Amniotic epithelial cell (primary cell): ENCODE data around the gene UTRN.

DNA sequence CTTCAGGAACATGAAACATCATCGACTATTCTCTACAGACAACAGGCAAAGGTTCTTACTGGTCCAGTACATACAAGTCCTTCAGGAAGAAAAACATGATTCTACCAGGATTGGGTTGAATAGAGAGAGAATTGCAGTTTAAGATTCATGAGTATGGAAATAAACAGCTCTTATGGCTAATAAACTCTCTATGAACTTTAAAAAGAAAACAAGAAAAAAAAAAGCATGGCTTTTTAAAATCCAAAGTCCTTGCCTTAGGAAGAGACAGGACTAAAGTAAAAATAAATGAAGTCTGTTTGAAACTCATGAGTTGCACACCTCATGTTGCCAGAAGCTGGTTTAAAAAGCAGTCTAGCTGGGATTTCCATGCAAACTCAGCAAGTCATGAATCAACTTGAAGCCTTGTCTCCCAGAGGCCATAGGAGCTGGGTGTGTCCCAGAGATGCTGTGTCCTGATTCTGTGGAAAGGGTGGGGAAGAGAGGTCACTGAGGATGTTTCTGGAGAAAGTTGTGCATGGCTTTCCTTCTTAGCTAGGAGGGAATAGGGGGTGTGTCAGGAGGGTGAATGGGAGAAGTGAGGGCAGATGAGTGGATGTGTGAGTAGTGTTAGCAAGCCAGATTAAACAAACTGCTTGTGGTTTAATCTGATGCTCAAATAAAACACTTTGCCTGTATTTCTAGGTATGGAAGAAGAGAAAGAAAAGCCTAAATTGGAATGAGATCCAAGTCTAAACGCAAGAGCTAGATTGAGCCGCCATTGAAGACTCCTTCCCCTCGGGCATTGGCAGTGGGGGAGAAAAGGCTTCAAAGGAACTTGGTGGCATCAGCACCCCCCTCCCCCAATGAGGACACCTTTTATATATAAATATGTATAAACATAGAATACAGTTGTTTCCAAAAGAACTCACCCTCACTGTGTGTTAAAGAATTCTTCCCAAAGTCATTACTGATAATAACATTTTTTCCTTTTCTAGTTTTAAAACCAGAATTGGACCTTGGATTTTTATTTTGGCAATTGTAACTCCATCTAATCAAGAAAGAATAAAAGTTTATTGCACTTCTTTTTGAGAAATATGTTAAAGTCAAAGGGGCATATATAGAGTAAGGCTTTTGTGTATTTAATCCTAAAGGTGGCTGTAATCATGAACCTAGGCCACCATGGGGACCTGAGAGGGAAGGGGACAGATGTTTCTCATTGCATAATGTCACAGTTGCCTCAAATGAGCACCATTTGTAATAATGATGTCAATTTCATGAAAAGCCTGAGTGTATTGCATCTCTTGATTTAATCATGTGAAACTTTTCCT, 111.1 kb downstream of the ADAT2 start:
- RRBS, result no CpG with 5 or more reads among the region's 4 CpGs

- RRBS, result no CpG with 5 or more reads among the region's 3 CpGs
Observed at GRCh38 chr6:143456577-143456900, 5.9 kb downstream of the PEX3 start.

- RRBS, result no CpG with 5 or more reads among the region's 9 CpGs
Observed at GRCh38 chr6:143566958-143567405, 55.5 kb upstream of the FUCA2 start.

- RRBS, result no CpG with 5 or more reads among the region's 6 CpGs
Observed at GRCh38 chr6:143568896-143569585, 57.5 kb upstream of the FUCA2 start.

GRCh38 chr6:143642504-143642864, 35.3 kb upstream of the PHACTR2 start:
- RRBS, result no CpG with 5 or more reads among the region's 2 CpGs

GRCh38 chr6:143856956-143858115, 6.9 kb upstream of the ZC2HC1B start:
- RRBS, result no CpG with 5 or more reads among the region's 13 CpGs

DNA sequence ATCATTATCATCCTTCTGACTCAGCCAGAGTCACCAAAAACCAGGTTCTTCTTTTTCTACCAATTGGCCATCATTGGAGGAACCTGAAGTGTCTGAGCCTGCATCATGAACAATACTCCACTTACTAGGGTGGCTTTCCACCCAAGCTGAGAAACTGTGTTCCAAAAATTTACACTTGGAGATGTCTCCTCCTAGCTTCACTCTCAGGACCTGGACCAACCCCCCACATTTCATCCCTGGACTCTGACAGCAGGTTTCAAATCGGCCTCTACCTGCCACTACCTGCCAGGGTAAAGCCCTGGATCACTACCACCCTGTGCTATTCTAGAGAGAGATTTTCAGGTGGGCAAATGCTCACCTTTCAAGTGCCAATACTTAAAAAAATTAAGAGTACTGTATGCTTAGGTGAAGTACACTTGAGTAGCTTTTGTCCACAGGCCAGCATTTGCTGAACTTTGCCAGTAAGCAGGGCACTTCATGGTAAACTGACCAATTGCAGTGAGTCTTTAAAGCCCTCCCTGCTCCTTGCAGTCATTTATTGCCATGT, 58.7 kb downstream of the PLAGL1 start:
- RRBS, result no CpG with 5 or more reads among the region's 1 CpG

DNA sequence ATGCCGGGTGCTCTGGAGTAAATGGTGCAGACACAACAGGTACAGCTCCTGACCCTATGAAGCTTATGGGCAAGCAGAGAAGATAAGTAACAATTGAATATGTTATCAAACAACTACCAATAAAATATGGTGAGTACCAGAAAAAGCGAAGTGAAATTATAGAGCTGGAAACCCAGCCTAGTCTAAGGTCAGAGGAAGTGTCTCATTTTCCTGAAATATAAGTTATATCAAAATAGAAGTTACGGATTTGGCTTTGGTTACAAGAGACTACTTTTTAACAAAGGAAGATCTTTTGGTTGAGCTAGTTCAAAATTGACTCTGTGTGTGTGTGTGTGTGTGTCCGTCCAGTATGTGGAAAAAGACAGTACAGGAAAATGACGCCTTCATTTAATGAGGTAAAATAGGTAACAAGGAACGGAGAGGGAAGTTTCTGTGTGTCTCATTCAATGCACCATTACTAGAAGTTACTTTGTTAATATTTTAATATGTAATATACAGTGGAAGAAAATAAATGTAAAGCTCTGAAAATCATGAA, 8.9 kb downstream of the STX11 start:
- RRBS, result no CpG with 5 or more reads among the region's 6 CpGs

DNA sequence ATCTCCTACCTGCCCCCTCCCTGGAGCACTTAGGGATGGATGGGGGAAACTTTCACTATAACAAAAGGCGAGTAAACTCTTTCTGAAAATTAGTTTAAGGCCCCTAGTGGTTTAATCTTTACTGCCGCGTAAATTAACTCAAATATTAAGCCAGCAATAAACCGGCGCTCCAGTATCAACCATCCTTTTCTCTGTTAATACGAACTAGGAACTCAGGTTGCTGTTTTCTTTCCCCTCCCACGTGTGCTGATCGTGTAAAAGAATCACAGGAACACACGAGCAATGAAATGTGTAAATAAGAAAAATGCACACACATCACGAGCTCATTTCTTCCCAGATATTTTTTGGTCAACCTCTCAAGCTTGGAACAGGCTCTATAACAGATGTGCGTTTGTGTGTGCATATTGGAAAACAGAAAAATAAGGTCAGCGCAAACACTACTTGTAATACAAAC, 1.0 kb upstream of the UTRN start:
- RRBS, result no CpG with 5 or more reads among the region's 12 CpGs

- RRBS, result 2% methylated on average over 26 of the region's 96 CpGs
Observed at GRCh38 chr6:144284525-144285713, at the start of gene UTRN. TSS of gene UTRN (plus strand) at chr6:144285335.

DNA sequence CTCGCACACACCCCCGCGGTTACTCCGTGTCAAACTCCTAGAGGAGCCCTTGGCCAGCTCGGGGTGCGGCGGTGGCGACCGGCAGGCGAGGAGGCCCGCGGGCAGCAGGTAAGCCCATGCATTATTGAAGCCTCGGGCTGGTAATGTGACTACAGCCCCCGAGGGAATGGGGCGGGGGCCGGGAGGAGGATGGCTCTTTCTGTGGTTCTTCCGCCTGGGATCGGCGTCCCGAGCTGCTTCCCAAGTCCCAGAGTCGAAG, 508 bp downstream of the UTRN start:
- RRBS, result no CpG with 5 or more reads among the region's 21 CpGs

DNA sequence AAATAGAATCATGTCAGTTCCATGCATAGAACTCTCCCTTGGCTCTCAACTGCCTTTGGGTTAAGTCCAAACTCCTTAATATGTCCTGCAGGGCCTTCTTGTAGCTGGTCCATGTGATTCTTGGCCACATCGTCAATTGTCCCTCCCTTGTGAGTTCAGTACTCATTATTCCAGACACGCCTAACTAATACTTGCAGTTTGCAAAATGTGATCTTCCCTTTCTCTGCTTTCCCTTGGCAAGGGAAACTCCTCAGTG, 165.0 kb downstream of the UTRN start:
- RRBS, result no CpG with 5 or more reads among the region's 2 CpGs

DNA sequence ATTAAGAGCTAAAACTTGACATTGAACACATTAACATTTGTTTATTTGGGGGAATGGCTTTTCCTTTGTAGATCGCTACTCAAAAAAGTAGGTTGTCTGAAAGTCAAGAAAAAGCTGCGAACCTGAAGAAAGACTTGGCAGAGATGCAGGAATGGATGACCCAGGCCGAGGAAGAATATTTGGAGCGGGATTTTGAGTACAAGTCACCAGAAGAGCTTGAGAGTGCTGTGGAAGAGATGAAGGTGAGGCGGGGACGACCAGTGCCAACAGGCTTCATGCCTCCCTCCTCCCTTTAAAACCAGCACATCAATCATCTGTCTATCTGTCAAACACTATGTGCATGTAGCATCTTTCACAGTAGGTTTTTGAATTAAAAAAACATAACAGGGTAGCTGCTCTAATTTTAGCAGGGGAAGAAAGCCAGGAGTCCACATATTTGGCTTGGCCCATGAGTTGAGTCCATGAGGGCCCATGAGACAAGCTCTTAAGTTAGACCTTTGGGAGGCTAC, 194.7 kb downstream of the UTRN start:
- RRBS, result no CpG with 5 or more reads among the region's 6 CpGs

DNA sequence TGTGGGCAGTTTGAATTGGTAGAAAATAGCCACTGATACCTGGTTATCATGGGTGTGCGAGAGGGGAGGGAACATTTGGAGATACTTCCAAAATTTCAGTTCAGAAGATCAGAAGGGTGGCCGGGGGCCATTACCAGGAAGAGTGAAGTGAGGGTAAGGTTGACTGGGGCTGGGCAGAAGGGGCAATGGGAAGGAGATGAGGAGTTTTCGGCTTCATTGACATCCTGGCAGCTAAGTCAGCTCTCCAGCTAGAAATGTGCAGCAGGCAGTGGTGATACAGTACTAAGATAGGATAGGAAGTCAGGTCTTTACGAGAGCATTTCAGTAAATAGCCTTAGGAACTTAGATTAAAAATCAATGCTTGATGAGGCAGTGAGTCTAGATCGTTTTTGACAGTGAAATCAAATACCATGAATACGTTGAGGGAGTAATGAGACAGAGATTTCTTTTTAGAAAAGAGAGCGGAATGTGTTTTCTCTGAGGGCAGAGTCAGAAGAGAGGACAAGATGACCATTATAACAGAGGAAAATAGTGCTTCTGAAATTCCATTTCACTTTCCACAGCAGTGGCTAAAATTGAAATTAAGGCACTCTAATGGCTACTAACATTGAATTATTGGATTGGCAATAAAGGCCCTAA, 339.5 kb downstream of the UTRN start:
- RRBS, result no CpG with 5 or more reads among the region's 7 CpGs

GRCh38 chr6:146543114-146543409, 571 bp upstream of the RAB32 start:
- RRBS, result 1% methylated on average over 4 of the region's 16 CpGs

DNA sequence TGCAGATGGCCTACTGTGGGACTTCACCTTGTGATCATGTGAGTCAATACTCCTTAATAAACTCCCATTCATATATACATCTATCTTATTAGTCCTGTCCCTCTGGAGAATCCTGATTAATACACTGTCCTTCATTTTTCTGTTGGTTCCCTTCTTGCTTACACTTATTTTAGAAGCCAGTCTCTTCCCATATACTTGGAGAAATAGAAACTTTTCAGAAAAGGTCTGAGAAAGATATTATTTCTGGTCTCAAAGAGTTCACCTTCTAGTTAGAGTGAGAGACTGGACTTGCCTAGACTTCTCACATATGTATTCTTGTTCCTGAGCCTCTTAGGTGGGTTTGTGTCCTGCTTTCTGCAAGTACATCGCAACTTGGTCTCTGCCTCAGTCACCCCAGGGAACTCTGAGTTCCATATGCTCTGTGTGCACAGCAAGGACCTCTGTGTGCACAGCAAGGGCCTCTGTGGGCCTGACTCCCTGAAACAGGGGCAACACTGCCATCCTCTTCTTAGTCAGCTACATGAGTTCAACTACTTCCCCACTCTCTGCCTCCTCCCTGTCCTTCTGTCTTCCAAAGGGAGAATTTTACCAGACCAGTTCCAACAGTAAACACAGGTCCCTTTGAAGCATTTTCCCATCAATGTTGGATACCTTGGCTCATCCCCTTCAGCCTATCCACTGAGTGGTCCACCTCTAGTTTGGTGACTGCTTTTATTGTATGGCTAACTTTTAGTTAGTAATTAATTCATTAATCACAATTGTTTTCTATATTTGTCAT, 256.6 kb downstream of the ADGB start:
- RRBS, result no CpG with 5 or more reads among the region's 1 CpG

GRCh38 chr6:146884158-146885284, 285.7 kb downstream of the ADGB start:
- RRBS, result no CpG with 5 or more reads among the region's 10 CpGs

GRCh38 chr6:147203349-147204057, 714 bp upstream of the STXBP5 start:
- RRBS, result 3% methylated on average over 16 of the region's 72 CpGs